Daoy (cell line): Measurements from ENCODE around the gene TEDC1.

GRCh38 chr14:105478157-105479363 is 3.9 kb downstream of the CRIP2 start:
- RAMPAGE, long total RNA = no peak

DNA sequence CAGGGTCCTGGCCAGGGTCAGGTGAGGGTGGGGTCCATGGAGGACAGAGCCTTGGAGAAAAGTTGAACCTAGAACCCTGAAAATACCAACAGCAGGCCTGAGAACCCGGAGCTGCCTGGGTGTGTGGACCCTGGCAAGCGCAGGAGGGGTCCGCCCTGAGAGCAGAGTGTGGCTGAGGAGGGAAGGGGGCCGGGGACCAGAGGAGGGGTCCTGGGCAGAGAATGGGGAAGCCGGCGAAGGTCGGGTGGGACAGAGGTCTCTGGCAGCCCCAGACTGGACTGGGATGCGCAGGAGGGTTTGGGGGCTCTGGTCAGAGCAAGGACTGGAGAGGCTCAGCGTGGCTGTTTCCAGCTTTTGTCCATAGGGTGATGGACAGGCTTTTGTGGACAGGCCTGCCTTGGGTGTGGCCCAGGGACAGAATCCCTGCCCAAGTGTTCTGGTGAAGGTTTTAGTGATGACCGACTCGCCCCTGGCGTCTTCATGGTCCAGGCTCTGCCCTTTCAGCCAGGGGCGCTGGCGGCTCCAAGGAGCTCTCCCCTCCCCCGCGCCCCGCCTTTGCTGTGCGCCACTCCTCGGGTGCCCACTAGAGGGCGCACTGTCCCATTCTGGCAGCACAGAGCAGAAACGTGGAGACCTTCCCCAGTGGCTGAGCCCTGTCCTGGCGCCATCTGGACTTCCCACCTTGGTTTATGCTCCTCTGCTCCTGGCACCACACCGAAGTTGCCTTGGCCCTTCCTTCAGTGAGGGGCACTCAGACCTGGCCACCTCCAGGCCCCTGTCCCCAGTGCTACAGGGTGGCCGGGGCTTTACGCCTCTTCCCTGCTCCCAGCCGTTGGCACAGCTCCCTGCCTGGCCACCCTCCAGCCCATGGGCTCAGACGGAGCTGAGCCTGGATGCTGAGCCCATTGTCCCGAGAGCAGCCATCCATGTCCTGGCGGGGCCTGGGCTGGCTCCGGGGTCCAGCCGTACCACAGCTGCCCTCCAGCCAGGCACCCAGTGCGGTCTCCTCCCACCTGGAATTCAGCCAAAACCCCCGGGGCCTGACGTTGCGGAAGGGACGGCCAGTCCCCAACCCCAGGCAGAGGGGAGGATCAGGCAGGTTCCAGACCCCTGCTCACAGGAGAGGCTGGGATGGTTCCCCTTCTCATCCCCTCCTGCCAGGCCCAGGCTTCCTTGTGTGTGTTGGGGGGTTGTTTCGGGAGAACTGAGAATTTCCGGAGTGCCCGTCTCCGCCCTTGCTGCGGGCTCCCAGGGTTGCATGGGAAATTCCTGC is 5.8 kb upstream of the CRIP1 start:
- RAMPAGE, long total RNA = no peak

GRCh38 chr14:105490488-105491420 is at the start of gene TEDC1:
Gene TEDC1 (plus strand): TSS chr14:105491246.
- RAMPAGE, long total RNA = no peak

- RAMPAGE, long total RNA = no peak
These were observed 2.5 kb downstream of the TMEM121 start for GRCh38 chr14:105528842-105529338.

DNA sequence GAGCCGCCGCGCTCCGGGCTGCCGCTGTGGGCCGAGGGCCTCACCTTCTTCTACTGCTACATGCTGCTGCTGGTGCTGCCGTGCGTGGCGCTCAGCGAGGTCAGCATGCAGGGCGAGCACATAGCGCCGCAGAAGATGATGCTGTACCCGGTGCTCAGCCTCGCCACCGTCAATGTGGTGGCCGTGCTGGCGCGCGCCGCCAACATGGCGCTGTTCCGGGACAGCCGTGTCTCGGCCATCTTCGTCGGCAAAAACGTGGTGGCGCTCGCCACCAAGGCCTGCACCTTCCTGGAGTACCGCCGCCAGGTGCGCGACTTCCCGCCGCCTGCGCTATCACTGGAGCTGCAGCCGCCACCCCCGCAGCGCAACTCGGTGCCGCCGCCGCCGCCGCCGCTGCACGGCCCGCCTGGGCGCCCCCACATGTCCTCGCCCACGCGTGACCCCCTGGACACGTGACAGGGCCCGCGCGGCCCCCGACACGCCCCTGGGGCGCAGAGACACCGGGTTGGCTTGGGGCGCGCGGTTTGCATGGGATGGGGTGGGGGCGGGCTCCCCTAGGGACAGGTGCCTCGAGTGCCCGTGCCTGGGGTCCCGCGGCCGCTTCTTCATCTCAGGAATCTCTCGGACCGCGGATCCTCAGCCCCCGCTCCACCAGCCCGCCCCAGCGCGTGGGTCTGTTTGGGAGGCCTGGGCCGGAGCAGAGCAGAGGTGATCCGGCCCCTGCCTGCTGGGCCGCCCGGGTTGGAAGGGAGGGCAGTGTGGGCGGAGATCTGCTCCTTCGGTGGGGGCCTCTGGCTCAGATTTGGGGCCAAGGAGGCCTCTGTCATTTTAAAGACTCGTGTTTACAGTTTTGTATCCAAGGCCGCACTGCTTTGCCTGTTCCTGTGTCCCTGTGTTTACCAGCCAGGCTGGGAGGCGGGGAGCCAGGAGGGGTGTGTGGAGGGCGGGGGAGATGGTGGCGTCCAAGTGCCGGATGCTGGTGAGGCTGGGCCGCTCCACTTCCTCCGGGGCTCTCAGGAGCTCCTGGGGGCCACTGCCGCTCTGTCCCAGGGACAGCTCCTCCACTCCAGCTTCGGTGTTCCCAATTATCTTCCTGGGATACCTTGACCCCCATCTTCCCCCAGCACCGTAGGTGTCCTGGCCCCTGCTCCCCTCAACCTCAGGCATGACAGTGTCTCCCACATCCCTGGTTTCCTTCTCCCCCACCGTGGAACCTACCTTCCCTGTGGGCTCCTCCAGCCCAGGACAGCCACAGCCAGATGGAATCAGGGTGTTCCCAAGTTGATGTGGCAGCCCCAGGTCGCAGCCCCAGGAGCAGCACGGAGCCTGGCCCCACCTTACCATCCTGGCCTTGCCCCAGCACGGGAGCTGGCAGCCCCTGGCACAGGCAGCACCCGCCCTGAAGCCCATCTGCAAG is 3.5 kb downstream of the TMEM121 start:
- RAMPAGE, long total RNA = no peak

DNA sequence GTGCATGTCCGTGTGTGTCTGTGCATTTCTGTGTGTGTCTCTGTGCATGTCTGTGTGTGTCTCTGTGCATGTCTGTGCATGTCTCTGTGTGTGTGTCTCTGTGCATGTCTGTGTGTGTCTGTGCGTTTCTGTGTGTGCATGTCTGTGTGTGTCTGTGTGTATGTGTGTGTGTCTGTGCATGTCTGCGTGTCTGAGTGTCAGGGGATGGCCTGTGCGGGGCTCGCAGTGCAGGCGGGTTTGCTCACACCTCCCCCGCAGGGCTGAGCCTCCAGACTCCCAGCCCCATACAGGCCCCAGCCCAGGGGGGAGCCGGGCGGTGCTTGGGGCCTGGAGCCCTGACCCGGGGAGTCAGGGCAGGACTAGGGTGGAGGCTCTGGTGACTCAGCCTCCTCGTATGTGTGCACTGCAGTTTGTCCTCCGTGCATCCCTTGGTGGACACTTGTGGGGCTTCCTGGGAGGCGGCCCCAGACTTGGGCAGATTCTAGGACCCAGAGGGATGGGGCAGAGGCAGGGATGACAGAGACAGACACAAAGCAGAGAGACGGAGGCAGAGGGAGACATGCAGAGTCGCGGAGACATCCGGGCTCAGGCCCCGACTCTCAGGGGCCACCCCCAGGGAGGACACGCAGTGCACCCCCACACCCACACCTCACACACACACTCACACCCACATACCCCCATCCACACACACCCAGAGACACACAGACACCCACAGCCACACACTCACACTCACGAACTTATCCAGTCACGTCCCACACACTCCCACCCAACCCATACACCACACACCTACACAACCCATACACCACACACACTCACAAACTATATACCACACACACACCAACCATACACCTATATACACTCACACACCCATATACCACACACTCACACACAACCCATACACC is 42.1 kb downstream of the TMEM121 start:
- RAMPAGE, long total RNA = no peak

DNA sequence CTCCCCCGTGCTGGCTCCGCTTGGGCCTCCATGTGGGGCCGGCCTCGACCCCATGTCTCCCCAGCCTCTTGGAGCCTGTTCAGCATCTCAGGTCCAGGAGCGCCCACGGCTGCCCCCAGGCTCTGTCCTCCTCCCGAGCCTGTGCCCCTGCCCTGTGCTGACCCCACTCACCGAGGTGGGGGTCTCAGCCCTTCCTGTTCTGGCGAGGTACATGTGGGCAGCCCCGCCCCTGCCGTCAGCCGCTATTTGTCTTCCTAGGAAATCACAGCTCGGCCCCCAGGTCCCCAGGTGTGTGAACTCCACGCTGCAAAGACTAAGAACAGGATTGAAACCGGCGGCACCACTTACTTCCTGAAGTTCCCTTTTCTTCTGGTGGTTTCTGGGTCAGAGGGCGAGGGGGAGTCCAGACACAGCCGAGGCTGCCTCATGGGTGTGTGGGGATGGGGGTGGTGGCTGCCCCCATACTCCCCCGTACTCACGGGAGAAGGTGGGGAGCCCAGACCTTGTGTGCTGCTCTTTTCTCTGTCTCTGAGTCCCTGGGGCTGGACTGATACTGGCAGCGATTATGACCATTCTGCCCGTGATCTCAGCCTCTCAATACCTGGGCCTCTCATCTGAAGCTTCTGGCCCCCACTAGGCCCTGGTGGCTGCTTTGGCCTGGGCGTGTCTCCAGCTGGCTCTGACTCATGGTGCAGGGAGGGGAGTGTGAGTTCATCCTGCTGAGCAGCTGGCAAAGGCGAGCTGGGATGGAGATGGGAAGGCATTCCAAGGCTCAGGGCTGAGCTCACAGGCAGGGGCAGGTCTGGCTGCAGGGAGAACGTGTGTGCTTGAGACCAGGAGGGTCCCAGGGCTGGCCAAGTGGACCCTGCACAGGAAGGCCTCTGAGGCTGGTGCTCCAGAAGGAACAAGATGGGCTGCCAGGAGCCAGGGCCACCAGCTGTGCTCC is 221.6 kb downstream of the TMEM121 start:
- RAMPAGE, long total RNA = no peak

GRCh38 chr14:105900457-105900963 is 374.1 kb downstream of the TMEM121 start:
- RAMPAGE, long total RNA = no peak

GRCh38 chr14:105914549-105914977 is 388.2 kb downstream of the TMEM121 start:
- RAMPAGE, long total RNA = no peak

GRCh38 chr14:105940071-105940651 is 413.8 kb downstream of the TMEM121 start:
- RAMPAGE, long total RNA = no peak

DNA sequence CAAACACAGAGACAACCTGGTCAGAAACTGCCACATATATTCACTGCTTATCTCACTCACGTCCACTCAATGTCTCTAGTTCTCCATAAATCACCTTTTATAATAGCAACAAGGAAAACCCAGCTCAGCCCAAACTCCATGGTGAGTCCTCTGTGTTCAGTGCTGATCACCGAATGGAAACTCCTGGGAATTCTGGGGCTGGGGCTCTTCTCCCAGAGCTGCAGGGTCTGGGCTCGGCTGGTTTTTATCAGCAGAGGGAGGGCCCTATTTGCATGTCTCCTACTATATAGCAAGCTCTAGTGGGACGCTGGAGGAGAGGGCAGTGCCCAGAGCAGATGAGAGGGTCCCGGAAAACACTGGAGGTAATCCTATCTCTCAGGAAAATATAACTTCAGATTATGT is 590.6 kb downstream of the TMEM121 start:
- RAMPAGE, long total RNA = no peak

DNA sequence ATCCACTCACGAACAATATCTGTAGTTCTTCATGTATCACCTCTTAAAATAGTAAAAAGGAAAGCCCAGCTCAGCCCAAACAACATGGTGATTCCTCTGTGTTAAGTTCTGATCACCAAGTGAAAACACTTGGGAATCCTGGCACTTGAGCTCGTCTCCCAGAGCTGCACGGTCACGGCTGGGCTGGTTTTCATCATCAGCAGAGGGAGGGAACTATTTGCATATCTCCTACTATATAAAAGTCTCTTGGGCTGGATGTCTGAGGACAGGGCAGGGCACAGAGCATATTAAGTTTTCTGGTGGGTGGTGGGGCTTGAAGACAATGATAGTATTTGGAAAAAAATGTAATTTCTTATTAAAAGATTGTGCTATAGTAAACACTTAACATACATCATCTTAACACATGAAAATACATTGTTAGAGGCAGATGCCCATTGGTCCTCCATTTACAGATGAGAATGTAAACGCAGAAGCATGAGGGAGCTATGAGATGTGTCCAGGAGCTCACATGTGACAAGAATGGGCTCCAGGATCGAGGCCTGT is 870.7 kb downstream of the TMEM121 start:
- RAMPAGE, long total RNA = no peak

GRCh38 chr14:106639520-106639719 is 1113.0 kb downstream of the TMEM121 start:
- RAMPAGE, long total RNA = no peak

- RAMPAGE, long total RNA = no peak
These were observed 1235.5 kb downstream of the TMEM121 start for GRCh38 chr14:106761872-106762295.